H4 (cell line): Measurements from ENCODE around the gene UPF2.

DNA sequence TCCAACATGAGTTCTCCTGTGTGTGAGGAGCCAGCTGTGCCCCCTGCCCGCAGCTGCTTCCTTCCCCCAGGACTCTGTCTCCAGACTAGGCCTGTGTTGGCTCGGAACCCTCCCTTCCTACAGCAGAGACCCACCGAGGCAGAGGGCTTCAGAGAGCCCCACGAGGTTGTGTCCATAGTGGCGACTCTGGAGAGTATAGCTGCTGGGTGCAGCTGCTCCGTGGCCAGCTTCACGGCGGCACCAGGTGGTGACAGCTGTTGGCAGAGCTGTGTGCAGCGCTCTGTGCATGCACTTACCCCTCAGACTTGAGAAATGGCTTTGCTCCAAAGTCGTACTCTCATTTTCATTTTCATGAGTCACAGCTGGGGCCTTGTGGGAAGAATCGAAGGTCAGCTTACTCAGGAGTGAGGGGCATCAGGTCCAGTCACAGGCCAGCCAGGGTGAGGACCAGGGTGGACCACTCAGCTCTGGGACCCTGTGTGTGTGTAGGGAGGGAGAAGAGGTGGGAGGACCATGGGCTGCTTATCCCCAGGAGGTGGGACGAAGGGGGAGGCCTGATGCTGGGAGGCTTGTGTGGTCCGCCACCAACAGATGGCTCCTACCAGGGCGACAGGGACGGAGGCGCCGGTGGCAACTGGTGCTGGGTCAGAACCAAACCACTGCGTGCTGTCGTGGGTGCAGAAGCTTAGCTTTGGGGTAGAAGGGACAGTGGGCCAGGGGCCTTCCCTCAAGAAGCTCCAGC is 224.8 kb downstream of the CELF2 start:
- RAMPAGE, long total RNA: no peak

GRCh38 chr10:11244307-11244506 is 226.5 kb downstream of the CELF2 start:
- RAMPAGE, long total RNA: no peak

GRCh38 chr10:11301494-11302580 is 284.2 kb downstream of the CELF2 start:
- RAMPAGE, long total RNA: no peak

DNA sequence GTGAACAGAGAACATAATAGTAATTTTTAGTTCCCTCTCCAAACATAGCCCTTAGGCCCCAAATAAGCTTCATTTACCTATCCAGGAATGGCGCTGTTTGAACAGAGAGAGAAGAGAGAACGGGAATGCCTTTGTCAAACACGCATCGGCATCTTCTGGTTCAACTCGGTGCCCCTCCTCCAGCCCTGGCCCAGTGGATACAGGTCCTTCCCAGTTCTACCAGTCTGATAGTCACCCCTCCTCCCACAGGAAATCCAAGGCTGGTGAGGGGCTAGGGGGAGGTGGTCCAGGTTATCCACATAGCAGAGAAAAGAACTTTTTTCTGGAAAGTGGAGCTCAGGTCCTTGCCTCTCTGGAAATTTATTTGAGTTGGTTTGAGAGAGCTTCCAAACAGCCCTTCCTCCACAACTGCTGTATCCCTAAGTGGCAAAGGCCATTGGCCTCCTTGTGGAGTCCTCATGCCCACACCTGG is 287.3 kb downstream of the CELF2 start:
- RAMPAGE, long total RNA: no peak

DNA sequence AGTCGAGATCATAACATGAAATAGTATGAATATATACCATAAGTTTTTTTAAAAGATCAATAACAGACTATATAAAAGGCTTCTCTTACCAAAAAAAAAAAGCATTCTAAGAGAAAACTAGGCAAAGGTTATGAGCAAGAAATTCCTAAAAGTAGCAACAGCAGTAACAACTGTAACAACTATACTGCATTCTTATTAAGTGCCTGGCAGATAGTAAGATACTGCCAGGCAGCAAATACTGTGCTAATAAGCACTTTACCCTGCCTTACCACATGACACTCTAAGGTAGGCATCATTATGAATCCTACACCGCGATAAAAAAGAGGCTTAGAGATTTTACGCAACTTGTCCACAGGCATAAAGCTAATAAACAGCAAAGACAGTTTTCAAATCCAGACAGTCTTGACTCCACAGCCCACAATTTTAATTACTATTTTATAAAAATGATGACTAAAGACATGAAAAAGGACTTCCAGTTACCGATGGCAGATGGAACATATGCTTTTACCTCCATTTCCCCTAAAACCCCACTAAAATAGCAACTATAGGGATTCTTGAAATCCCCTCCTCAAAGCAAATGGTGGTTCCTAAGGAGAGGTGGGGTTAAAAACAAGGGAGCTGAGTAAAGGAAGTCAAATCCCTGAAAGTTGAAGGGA is 83.1 kb downstream of the USP6NL start:
- RAMPAGE, long total RNA: no peak

- RAMPAGE, long total RNA: no peak
These were observed 22.0 kb downstream of the USP6NL start for GRCh38 chr10:11589263-11590118.

- RAMPAGE, long total RNA: no peak
These were observed 29.4 kb upstream of the PROSER2 start for GRCh38 chr10:11793658-11794343.

GRCh38 chr10:11798719-11799310 is 24.3 kb upstream of the PROSER2 start:
- RAMPAGE, long total RNA: no peak

DNA sequence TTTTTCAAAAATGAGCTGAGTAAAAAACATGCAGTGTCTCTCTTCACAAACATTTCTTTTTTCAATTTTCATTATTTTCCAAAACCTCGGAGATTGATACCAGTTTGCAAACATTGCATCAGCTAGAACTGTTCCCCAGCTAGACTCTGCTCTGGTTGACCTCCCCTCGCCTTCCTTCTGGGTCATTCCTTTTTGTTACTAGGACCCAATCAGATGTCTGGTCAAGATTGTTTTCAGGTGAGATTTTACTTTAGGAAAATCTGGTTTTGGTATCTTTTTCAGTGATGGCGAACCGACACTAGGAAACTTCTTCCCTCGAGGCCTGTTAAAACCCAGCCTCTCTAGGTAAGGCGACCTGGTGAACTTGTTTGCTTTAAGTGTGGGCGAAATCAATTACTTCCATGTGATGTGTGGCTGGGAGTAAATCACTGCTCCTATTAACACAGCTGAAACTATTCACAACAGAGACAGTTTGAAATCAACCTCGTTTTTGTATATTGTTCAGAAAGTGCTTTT is 8.4 kb downstream of the PROSER2 start:
- RAMPAGE, long total RNA: no peak

DNA sequence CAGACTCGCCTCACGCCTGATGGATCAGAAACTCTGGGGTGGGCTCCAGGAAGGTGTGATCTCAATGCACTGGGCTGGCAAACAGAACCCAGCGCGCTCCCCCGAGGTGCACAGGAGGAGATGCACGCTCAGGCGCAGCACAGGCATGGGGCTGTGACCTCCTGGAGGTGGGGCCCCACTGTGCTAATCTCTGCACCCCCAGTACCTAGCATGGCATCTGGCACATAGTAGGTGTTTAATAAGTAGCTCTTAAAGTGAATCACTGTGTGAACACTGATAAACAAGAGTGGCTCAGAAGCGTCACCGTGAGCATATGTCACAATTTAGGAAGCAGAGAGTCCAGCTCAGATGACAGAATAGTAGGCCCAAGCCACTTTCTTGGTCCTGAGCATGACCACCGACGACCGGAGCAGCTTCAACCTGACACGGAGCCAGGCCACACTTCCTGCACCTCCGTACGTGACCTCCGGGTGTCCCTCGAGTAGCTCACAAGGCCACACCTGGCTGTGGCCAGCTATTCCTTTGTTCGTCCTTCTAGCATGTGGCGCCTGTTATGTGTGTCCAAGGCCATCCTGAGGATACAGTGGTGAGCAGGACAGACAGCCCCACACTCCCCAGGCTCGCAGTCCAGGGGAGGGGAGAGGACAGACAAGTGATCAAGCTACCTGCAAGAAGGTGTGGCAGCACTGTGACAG is 58.1 kb downstream of the PROSER2 start:
- RAMPAGE, long total RNA: no peak

- RAMPAGE, long total RNA: no peak
These were observed 78.4 kb downstream of the PROSER2 start for GRCh38 chr10:11901404-11902113.

DNA sequence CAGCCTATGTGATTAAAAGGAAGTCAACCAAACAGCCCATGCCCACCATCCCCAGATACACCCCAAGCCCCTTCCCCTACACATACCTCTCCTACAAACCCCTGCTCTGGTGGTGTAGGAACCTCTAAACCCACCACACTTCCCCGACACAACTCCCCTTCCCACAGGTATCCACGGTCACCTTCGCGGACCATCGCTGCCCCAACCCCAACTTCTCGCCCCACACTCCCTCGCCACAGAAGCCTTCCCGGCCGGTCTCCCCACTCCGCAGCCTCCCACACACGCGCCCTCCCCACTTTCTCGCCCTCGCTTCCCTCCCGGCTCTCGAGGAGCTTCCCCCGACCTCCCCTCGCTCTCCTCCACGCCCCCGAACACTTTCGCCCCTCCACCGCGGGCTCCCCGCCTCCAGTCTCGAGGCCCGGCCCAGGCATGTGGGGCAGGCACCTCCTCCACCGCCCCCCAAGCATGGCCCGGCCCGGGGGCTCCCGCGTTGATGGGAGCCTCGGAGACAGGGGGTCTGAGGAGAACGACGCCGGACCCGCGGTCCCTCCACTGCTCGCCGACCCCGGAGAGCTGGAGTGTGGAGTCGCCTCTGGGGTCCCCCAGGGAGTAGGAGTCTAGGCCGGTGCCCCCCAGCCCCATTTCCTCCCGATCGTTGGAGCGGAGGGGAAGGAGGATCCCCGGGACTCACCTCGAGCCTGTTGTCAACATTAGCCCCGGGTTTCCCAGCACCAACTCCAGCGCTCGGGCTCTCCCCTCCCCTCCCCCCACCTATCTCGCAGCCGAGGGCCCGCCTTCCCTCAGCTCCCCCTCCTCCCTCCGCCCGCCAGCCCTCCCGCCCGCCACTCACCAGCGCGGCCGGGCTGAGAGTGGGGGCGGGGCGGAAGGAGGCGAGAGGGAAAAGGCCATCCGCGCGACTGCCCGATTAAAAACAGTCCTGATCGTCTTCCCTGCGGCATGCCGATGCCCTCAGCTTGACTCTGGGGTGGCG is at the start of gene UPF2:
Gene UPF2, minus strand, starts transcription at position 746 of the 991 bp plus-strand sequence.
- RAMPAGE, long total RNA: start-site peak on the minus strand centred at position 751 of the sequence, 24 bp wide, 58 reads

- RAMPAGE, long total RNA: no peak
These were observed 2.7 kb downstream of the DHTKD1 start for GRCh38 chr10:12071448-12071764.

GRCh38 chr10:12149894-12150490 is 20.5 kb downstream of the SEC61A2 start:
- RAMPAGE, long total RNA: no peak

GRCh38 chr10:12390353-12391217 is 41.2 kb downstream of the CAMK1D start:
- RAMPAGE, long total RNA: no peak

DNA sequence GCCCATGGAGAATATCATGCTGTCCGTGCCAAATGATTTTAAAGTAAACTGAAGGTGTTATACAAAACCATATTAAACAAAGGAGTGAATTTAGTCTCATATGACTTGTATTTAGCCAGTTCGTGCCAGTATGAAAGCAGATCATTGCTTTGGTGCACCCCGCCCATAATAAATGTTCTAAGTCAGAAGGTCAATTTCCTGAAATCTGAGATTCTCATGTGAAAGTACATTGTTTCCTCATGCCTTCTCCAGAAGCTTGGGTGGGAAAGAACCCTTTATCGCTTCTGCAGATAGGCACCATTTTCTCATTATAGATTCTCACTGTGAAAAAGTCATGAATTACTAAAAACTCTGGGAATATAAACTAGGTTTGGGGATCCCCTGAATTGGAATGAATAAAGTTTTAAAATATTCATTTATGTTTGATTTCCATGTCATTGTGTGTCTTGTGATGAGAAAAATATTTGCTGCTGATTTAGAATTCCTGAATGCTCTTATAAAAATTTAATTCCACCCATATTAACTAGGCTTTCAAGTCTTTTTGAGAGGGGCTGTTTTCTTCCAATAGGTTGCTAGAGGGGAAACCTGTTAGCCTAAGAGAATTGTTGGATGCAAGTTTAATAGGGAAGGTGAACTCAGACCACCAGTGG is 106.6 kb downstream of the CAMK1D start:
- RAMPAGE, long total RNA: no peak

GRCh38 chr10:12483958-12484569 is 134.7 kb downstream of the CAMK1D start:
- RAMPAGE, long total RNA: no peak

GRCh38 chr10:12484570-12485876 is 135.7 kb downstream of the CAMK1D start:
- RAMPAGE, long total RNA: no peak

- RAMPAGE, long total RNA: no peak
These were observed 259.9 kb downstream of the CAMK1D start for GRCh38 chr10:12609082-12609898.

DNA sequence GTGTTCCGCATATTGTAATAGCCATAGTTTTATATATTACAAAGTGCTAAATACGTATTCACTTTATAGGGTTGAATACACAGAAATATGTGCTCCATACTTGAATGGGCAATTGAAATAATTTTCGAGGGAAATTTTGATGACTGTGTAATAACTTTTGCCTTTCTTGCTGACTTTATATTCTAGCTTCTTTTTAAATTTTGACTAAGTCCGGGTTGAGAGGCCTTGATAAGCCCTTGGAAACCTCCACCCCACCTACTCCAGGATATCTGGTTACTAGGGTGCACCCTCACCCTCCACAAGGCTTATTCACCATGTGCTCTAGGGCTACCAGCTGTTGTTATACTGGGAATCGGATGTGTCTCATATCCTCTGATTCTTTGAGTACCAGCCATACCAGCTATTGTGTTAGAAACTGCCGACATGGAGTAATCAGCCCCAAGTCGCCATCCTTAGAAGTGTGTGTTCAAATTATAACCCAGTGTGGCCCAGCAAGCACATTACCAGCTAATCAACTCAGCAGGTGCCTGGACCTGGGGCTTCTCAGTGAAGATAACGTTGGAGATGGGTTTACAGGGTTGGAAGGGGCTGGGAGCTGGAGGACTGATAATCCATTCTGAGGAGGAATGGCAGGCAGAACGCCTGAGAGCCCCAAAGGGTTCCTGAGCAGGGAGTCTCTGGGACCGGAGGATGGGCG is 265.3 kb downstream of the CAMK1D start:
- RAMPAGE, long total RNA: no peak